Colonic mucosa (tissue), 1 donor: Measurements from ENCODE around the gene LITAF.

GRCh38 chr16:10965299-10965990, 21.1 kb downstream of the CLEC16A start:
- PRO-cap = no peak

DNA sequence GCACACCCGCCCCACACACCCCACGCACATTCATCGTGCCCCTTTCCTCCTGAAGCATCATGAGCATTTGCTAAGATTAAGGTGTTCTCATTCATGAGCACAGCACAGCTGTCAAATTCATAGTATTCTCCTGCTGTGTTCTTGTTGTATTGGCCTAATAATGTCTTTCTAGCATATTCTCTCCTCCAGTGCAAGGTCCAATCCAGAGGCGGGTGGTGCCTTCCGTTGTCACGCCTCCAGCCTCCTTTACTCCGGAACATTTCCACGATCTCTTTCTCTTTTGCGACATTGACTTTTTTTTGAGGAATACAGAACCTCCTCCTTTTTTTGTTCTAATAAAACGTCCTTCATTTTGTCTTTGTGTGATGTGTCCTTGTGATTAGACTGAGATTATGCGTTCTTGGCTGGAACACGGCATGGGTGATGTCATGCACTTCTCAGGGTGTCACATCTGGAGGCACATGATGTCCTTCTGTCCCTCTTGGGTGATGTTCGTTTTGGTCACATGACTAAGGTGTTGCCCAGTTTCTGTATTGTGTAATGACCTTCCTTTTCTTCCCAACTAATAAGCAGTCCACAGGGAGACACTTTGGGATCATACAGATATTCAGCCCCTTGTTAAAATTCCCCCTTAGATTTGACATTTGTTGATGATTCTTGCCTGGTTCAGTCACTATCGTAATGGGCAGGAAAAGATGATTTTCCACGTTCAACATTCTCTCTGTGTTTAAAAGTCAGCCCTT, 66.4 kb downstream of the CLEC16A start:
- PRO-cap = no peak

GRCh38 chr16:11078049-11078463, 133.7 kb downstream of the CLEC16A start:
- PRO-cap = no peak

DNA sequence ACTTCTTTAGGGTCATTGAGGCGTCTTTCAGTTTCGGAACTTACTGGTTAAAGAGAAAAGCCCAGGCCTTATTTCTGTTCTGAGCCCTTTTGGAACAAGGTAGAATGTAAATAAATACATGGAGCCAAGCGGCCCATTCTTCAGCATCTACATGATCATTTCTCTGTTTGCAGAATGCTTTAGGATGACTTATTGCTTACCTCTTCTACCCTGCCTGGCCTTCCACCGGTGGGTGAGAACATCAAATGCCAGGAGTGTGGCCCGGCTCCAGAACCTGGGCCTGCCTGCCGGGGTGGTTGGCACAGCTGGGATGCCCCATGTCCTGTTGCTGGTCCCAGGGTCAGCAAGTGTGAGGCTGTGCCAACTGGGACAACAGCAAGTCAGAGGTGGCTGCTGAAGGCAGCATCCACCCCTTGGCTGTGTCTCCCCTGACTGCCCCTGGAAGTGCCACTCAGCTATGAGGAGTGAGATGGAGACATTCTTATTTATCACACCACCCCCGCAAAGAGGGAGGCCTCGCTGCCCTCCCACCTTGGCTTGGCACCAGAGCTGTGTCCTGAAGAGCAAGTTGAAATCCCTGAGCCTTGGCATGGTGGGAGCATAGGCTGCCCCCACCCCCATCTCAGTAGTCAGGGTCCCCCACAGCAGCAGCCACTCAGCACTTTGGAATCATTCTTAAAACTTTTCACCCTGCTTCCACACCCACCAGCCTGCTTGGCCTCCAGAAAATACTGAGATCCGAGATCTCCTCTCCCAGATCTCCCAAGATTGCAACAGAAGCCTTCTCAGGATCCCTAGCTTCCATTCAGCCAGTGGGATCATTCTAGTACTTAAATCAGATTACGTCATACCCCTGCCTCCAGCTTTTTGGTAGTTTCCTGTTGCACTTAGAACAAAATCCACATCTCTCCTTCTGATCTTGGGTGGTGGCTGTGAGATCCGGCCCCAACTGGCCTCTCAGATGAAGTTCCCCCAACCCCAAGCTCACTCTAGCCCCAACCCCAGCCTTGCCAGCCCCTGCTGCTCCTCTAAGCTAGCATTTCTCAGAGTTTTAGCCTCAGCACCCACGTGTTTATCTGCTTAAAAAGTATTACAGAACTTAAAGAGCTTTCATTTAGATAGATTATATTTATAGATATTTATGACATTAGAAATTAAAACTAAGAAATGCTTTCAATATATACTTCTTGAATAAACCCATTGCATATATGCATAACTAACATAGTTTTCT, 127.5 kb downstream of the SOCS1 start:
- PRO-cap = no peak

GRCh38 chr16:11240755-11241168, 15.2 kb downstream of the SOCS1 start:
- PRO-cap = no peak

- PRO-cap = no peak
Observed at GRCh38 chr16:11253204-11254062, 2.6 kb downstream of the SOCS1 start.

- PRO-cap = no peak
Observed at GRCh38 chr16:11326189-11326512, 19.1 kb upstream of the RMI2 start.

GRCh38 chr16:11371620-11372239, 26.5 kb downstream of the RMI2 start:
- PRO-cap = no peak

- PRO-cap = no peak
Observed at GRCh38 chr16:11484689-11485286, 42.3 kb downstream of the ENSG00000188897 start.

GRCh38 chr16:11563369-11564159, 23.2 kb downstream of the LITAF start:
- PRO-cap = no peak

- PRO-cap = no peak
Observed at GRCh38 chr16:11583145-11583590, 3.6 kb downstream of the LITAF start.

DNA sequence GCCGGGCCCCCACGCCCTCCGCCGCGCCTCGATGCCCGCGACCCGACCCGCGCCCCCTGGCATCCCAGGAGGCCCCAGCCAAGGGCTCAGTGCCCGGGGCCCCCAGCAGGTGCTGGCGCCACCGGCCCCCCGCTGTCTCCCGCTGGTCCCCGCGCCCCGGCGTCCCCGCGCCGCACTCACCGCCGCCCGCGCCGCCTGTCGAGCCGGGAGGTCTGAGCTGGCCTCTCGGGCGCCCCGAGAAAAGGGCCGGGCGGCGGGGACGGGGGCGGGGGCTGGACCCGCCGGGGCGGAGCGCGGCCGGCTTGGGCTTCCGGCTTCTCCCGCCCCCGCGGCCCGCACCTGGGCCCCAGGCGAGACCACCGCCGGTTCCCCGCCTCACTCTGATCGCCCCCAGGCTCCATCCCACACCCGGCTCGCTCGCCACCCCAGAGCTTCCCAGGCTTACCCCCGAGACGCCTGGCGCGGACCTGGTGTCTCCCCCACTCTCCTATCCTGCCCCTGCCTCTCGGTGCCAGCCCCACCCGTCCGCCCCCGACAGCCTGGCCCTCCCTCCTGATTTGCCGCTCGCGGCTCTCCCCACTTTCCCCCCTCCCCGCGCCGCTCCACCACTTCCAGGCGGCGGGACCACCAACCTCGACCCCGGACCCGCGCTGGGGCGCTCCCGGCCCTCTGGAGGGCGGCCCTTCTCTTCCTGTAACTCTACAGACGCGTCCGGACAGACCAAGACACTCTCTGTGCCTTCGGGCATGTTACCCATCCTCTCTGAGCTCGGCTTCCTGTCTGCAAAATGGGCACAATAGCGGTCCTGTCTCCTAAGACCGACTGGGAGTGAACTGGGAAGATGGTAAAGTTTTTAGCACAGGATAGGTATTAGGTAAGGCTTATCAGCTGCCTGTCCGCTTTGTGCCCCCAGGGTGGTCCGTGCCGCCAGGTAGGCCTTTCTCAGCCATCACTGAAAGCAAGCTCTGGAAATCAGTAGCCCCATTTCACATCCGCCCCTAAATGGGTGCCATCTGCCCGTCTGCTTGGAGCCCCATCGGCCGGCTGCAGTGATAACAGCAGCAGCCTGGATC, at the start of gene LITAF:
Gene LITAF, minus strand, starts transcription at position 214 of the 1,073 bp plus-strand sequence.
- PRO-cap = bidirectional peak, plus-strand start at position 340 of the sequence, minus-strand start at position 214 of the sequence; bidirectional peak, plus-strand start at position 608 of the sequence, minus-strand start at position 480 of the sequence; bidirectional peak, plus-strand start at position 696 of the sequence, minus-strand start at position 701 of the sequence

DNA sequence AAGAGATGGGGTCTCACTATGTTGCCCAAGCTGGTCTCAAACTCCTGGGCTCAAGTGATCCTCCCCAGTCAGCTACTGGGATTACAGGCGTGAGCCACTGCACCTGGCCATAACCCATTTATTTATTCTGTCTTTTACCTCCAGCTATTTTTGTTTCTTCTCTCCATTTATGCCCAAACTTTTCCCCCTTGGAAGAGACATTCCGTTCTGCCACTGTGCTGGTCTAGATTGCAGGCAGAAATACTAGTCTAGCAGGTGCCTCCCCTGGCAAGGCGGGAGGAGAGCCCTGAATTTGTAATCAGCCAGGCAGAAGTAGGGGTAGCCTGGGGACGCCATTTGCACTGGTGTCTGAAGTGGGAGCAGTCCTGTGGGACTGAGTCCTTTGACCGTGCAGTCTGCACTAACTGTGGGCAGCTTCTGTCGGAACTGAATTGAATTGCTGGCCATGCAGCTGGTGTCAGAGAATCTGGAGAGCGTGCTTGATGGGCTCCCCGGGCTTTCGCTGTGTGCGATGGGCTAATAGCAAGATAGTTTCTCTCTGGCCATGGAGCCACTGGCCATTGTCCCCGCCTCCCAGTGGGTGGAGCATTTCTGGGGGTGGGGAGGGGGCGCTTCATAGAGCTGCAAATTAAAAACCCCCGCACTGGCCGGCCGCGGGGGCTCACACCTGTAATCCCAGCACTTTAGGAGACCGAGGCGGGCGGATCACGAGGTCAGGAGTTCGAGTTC, 31.5 kb upstream of the LITAF start:
- PRO-cap = no peak

- PRO-cap = no peak
Observed at GRCh38 chr16:11627836-11628673, 40.2 kb upstream of the SNN start.

DNA sequence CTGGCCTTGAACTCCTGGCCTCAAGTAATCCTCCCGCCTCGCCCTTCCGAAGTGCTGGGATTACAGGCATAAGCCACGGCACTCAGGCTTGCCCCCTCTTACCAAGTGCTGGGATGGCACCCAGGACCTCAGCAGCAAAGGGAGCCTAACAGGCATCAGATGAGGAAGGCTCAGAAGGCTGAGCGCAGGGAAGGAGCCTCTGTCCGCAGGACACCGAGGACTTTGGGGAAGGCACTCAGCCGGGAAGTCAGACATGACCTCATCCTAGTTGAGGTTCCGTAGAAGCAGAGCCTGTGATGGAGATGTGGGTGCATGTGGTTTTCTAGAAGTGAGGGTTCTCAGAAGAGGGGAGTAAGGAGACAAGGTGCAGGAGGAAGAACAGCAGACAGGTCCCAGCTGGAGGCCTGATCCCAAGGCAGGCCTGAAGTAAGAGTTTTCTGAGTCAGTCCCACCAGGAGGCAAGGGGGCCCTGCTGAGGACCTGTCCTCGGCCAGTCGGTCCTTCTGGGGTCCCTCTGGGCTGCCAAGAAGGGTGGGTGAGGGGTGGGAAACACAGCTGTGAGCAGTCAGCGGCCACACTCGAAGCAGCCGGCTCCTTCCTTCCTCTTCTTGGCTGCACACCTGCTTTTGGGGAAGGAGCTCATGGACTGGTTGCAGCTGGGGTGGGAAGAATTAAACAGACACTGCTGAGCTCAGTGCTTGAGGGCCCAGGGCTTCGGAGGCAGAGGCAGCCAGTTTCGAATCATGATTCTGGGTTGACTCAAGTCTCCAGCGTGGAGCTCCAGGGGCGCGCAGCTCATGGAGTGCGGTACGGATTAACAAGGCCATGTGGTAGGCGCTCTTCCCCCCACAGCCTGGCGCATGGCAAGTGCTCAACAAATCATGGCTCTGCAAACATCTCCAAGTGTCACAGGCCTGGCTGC, 39.0 kb upstream of the SNN start:
- PRO-cap = bidirectional peak, plus-strand start at position 362 of the sequence, minus-strand start at position 224 of the sequence

GRCh38 chr16:11673812-11674487, 5.7 kb downstream of the SNN start:
- PRO-cap = no peak

- PRO-cap = no peak
Observed at GRCh38 chr16:11710054-11710520, 32.6 kb downstream of the TXNDC11 start.

DNA sequence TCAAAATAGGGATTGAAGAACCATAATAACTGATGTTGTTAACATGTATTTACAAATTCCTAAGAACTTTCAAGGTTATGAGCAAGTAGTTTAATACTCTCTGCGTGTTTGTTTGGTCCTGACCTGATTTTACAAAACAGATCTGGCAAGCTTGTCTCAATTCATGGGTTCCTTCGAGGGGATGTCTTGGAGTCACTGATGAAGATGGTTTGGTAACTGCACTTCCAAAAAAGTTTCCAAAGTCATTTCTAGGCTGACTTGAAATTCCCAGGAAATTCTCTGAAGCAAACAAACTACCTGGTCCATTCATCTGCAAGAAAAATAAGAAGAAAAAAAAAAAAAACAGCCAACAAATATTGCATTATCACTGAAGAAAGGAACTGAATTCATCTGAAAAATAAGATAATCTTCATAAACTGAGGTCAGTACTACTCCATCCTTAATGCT, 25.6 kb upstream of the TXNDC11 start:
- PRO-cap = no peak

- PRO-cap = no peak
Observed at GRCh38 chr16:11794511-11795533, 2.2 kb downstream of the ZC3H7A start.

- PRO-cap = no peak
Observed at GRCh38 chr16:11869168-11870383, 18.2 kb upstream of the RSL1D1 start.